Left lobe of liver (tissue), 1 donor: ENCODE results near the genes ABCF2, WDR86, CRYGN and RHEB.

- PRO-cap = no peak
Measured at GRCh38 chr7:151176674-151177222, 9.3 kb upstream of the GBX1 start.

- PRO-cap = bidirectional peak, plus-strand start at chr7:151227418, minus-strand start at chr7:151227184
Measured at GRCh38 chr7:151226696-151227752, at the start of gene ABCF2. Gene ABCF2 (minus strand): TSS chr7:151227205.

DNA sequence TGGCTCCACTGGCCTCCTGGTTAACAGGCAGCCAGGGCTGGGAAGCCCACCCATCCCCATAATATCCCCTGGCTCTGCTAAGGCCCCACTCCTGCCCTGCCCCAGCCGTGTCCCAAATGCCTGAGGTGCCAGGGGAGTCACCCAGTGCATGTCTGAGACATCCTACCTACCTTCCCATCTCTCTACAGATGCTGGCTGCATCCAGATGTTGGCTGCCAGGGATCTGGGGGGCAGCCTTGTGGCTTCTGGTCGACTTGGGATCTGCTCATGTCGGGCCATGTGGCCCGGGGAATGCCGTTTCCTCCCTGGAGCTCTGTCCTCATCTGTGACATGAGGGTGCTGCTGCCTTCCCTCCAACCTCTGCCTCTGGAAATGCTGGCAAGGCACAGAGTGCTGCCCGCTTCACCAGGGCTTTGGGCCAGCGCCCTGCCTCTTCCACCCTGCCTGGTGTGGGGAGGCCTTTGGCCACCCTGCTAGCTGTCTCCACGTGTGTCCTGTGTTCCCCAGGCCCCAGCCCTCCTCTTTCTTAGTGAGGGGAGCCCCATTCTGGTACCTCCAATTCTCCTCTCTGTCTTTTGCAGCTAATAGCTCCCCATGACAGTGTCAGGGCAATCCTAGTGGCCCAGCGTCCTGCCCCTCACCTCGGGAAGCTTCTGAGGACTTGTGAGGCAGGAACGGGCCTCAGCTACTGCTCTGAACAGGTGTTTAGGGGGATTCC lies 5.8 kb upstream of the SMARCD3 start:
- PRO-cap = no peak

GRCh38 chr7:151355757-151356366 lies 14.2 kb downstream of the NUB1 start:
- PRO-cap = no peak

DNA sequence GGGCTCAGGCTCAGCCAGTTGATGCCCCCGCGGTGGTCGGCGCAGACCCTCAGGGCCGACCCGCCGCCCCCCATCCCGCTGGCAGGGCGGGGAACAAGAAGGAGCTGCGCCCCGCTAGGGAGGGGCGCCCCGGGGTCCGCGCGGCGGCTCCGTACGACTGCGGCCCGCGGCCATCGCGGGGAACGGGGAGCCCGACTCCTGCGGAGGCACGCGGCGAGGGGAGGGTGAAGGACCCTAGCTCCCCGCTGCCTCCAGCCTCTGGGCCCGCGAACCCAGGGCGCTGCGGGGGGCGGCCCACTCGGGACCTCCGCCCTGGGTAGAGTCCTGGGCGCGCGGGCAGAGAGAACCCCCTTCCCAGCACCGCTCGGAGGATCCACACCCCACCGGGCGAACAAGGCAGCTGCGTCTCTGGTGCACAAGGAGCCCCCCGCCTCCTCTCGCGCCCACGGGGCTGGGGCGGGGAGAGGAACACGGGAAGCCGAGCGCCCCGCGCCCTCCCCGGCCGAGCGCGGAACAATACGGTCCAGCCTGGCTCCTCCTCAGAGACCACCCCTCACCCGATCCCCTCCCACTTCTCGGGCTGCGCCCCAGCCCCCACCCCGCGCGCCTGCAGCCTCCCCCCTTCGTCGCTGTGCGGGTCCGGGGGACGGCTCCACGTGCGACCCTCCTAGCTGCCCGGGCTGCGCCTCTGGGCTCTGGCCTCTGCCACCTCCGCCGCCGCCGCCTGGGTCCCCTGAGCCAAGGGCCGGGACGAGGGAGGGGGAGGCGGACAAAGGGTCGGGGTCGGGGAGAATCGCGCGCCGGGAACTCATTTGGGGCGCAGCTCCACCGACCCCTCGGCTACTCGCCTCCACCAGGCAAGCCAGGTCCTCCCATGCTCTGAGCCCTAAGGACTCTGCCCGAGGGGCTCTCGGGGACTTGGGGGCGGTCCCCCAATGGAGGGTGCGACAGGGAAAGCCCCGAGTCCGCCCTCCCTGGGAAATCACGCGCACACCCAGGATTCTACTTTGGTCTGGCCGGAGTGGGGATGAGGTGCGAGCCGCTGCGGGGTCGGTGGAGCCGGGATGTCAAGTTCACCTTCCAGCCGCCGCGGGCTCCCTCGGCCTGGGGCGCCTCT lies at the start of gene WDR86:
Gene WDR86 (minus strand): TSS at position 523 of the 1,117 bp plus-strand sequence.
- PRO-cap = no peak

GRCh38 chr7:151439803-151440725 lies at the start of gene CRYGN:
Gene CRYGN (minus strand): TSS chr7:151440141.
- PRO-cap = no peak

GRCh38 chr7:151448120-151448924 lies 8.4 kb upstream of the CRYGN start:
- PRO-cap = no peak

DNA sequence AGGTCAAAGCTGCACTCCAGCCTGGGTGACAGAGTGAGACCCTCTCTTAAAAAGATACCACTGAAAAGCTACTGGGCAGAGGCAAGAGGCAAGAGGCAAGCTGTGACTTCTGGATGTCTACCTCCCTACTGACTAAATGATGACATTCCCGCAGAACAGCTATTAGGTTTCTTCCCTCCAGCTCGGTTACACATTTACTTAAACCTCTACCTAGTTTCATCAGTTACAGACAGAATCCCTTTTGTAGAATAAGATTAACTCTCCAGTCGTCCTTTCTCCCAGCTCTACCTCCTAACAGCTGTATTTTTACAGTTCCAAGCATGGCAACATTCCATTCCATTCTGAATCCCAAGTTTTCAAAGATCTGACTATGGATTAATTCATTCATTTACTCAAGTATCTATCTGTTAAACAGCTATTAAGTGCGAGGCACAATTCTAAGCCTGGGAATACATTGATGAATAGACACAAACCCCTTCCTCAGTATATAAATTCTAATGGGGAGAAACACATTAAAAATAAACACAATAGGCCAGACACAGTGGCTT lies 21.1 kb downstream of the RHEB start:
- PRO-cap = no peak

- PRO-cap = no peak
Measured at GRCh38 chr7:151509283-151510014, 10.2 kb downstream of the RHEB start.

DNA sequence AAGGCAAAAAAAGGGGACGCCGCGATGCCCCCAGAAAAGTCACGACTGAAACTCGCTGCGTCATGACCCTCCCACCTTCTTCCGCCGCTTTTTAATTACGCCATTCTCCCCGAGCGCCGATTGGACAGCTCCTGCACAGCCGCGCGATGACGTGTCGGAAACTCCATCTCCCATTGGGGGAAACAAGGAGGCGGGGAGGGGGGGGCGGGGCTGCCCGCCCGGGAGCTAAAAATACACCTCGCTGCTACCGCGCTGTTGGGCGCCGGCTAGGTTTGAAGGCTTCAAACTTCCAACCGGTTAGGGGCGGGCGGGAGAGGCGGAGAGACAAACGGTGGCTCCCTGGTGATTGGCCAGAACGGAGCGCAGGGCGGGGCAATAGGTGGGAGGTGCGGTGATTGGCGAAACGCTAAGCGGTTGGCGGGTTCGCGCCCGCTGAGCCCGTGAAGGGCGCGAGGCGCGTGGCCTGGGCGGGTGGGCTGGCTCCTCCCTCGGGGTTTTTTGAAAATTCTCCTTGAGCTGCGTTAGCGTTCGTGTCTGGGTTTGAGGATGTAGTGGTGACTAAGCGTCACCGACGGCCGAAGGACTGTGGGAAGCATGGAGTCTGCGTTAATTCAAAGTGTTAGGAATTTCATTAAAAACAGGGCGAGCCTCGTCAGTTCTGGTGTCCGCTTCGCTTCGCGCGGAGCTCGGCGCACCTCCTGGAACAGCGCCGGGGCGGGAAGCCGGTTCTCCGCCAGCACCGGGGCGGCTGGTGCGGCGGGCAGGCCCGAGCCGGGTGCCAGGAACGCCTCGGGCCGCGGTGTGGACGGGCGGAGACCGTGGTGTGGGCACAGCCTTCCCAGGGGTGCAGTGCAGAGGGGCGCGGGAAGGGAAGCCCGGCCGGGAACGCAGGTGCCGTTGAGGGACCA lies at the start of gene RHEB:
Gene RHEB (minus strand): TSS at position 73 of the 908 bp plus-strand sequence.
- PRO-cap = bidirectional peak, plus-strand start at position 258 of the sequence, minus-strand start at position 274 of the sequence; unidirectional peak, plus-strand start at position 655 of the sequence

- PRO-cap = no peak
Measured at GRCh38 chr7:151538205-151538643, 18.5 kb upstream of the RHEB start.

DNA sequence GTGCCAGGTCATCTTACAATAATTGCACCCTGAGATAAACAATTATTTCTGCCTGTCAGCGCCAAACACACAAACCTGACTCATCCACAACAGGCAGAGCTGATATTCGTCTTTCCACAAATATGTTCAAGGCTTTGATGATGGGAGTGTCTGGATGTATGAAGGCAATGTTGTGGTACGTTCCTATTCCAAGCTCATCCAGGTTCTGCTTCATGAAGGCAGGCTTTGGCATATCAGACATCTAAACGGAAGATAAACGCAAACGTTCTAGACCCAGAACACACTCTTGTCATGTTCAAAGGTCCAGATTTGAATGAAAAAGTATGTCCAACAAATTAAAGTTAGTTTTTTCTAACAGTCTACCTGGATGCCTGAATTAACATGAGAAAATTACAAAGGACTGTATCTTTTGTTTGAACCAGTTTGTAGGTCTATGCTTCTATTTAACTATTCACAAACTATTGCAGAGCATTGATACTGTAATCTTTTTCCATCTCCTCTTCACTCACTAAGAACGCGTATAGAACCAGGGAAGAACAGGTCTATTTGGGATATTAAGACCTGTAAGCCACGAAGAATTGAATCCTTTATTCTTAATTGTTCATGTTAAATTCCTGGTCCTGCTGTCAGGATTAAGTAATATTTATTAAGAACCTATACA lies 46.1 kb upstream of the RHEB start:
- PRO-cap = no peak

DNA sequence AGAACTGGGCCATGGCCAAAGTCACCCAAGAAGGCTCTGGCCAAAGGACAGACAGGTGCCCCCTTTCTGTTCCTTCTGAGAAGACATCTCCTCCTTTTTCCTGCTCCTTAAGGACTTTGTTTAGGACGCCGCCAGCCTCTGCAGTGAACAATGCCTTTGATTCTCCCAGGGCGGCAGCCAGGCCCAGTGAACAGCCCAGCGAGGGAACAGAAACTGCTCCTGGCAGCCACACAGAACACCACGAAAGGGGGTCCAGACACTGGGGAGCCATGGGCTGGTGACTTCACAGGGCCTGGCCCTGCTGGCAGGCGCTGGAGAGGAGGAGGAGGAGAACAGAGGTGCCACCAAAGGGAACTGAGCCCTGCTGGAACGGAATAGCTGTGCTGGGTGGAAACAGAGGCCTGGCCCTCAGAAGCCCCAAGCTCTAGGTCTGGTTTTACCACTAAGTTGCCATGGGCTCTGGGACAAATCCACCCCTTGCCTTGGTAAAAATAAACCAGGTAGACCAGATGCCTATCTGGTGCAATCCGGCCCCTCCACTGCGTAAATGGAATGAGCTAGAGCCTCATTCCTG lies 163.3 kb upstream of the RHEB start:
- PRO-cap = no peak

- PRO-cap = no peak
Measured at GRCh38 chr7:151787050-151787464, 89.9 kb downstream of the PRKAG2 start.

GRCh38 chr7:151798613-151799249 lies 78.2 kb downstream of the PRKAG2 start:
- PRO-cap = bidirectional peak, plus-strand start at chr7:151798976, minus-strand start at chr7:151798801; bidirectional peak, plus-strand start at chr7:151799070, minus-strand start at chr7:151799073

GRCh38 chr7:151850820-151851708 lies 25.9 kb downstream of the PRKAG2 start:
- PRO-cap = no peak

DNA sequence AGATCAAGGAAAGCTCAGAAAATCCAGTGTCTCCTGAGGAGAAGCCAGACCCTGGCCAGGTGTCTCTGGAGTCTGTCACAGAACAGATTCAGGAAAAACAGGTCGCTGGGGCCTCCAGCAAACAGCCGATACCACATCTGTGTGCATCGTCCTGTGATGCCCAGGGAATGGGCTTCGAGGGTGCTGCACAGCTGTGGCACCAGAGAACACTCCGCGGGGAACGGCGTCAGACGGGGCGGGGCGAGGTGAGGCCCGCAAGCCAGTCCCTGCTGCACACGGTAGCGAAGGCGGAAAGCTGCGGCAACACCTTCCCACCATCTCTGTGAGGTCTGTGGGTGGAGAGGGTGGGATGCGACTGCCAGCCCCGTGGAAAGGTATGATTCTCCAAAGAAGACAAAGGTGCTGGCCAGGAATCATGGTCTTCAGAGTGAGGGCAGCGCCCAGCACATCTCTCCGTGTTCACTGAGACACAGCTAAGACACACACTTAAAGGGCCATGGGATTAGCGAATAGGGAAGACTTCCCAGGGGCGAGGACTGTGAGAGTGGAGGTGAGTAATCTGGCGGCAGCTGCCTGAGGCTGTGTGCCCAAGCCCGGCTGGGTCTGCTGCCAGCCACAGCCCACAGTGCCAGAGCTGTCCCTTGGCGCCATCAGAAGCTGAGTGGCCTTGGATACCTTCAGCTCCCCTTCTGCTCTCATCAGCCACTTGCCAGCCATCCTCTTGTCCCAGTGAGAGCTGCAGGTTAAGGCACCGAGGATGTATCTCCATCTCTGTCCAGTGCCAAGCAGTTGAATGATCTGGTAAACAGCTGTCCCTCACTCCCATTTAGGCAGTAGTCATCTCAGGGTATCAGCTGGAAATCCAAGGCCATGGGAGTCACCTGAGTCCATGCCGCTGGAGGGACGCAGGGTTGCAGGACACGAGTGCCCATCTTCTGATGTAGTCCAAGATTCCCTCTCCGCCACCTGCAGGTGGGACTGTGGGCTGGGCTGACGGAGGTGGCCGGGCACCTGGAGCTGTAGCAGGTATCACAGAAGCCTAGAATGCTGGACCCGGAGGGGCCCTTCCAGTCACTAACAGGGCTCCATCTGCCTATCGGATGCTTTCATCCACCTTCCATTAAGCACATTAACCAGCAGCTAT lies 17.5 kb downstream of the PRKAG2 start:
- PRO-cap = no peak

- PRO-cap = no peak
Measured at GRCh38 chr7:151866633-151867095, 10.3 kb downstream of the PRKAG2 start.

GRCh38 chr7:151901014-151901484 lies 24.1 kb upstream of the PRKAG2 start:
- PRO-cap = no peak

DNA sequence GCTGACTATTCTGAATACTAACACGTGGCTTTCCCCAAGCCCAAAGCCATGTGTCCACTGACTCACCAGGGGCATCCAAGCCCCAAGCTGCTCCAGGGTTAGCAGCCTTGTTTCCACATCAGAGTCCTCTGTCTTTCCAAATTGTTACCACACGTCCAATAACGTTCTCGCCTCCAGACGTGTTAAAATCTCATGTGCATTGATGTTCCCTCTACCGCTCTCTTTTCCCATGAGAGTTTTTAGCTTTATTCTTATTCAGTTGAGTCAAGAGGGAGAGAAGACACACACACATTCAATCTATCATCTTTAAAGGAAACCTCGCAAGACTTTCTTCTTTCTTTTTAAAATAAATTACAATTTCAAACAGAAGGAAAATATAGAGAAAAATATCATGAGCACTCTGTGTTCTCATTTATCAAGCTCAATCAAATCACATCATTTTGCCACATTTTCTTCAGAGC lies 8.9 kb downstream of the GALNTL5 start:
- PRO-cap = no peak